Epidermal melanocyte (primary cell): ENCODE measurements around the genes PGP and ZG16B.

DNA sequence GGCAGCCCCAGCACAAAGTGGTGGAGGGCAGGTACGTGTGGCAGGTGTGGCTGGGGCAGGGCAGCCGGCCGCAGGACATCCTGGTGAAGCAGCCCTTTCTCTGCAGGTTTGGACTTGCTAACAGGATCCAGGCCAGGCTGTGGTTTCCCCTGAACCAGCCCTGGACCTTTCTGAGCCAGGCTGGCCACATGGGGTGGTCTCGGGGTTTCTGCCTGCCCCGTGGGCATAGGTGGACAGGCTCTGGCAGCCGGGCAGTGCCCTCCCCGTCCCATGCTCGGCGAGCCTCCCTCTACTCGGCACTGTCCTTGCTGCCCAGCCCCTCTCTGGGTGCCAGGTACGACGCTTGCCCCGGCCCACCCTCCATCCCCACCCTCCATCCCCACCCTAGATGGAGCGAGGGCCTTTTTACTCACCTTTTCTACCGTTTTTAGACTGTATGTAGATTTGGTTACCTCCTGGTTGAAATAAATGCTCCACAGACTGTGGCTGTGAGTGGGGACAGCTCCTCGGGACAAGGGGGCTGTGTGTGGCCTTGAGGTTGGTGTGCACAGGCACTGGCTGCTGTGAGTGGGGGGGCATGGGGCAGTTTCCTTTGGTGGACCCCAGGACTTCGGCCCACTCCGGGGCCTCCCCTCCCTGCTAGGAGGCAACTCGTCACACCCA is 19.8 kb downstream of the CASKIN1 start:
- RRBS: 100% methylated on average over 3 of the region's 19 CpGs

GRCh38 chr16:2214515-2214918 is at the start of gene PGP:
TSS of gene PGP (minus strand) at chr16:2214840.
- RRBS: 3% methylated on average over 16 of the region's 69 CpGs

- RRBS: 98% methylated on average over 11 of the region's 36 CpGs
Observed at GRCh38 chr16:2228114-2229140, 5.0 kb downstream of the E4F1 start.

DNA sequence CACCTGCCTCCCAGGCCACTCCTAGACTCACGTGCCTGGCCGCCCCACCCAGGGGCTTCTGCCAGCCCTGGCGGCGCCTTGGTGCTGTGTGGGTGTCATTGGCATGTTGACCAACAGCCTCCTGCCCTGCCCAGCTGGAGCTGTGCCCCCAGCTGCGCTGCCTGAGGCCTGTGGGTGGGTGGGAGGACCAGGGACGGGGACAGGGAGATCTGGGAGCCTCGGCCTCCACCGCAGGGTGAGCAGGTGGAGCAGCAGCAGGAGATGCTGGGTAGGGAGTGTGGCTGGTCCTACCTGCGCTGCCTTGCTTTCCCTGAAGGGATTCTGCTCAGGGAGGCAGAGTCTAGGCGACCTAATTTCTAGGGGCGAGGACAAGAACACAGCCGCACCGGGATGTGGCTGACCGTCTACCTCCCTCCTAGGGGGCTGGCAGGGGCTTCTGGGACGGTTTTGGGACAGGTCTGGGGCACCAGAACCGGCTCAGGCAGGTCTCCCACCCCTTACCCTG is 379 bp upstream of the DNASE1L2 start:
- RRBS: 50% methylated on average over 4 of the region's 16 CpGs

- RRBS: no CpG with 5 or more reads among the region's 10 CpGs
Observed at GRCh38 chr16:2296511-2297015, 28.6 kb upstream of the RNPS1 start.

DNA sequence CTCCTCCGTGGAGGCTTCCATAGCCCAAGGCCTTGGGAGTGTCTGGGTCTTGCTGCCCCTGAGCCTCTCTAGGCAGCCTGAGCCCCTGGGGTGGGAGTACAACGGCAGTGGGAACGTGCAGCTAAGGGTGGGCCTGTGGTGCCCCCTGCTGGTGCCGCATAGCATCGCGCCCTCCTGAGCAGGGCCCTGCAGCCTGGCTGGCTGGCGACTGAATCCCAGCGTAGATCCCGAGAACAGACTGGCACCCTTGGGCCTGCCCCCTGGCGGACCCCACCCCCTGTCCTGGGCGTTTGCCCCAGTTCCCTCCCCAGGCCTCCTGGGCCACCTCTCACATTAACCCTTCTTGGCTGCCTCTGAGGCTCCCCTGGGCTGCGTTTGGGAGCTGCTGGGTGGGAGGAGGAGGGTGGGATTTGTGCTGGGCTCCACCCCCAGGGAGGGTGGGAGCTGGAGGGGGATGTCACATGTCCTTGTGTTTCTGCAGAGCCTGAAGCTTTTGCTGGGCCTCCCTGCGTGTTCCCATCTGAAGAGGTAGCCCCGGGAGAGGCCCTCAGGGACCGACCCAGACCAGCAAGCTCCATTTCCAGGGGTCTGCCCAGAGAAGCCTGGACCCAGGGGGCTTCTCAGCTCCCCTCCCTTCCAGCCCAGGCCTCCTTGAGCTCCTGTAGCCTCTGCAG is 12.4 kb upstream of the ATP6V0C start:
- RRBS: no CpG with 5 or more reads among the region's 15 CpGs

- RRBS: no CpG with 5 or more reads among the region's 20 CpGs
Observed at GRCh38 chr16:2511297-2511777, 2.4 kb upstream of the ATP6V0C start.

DNA sequence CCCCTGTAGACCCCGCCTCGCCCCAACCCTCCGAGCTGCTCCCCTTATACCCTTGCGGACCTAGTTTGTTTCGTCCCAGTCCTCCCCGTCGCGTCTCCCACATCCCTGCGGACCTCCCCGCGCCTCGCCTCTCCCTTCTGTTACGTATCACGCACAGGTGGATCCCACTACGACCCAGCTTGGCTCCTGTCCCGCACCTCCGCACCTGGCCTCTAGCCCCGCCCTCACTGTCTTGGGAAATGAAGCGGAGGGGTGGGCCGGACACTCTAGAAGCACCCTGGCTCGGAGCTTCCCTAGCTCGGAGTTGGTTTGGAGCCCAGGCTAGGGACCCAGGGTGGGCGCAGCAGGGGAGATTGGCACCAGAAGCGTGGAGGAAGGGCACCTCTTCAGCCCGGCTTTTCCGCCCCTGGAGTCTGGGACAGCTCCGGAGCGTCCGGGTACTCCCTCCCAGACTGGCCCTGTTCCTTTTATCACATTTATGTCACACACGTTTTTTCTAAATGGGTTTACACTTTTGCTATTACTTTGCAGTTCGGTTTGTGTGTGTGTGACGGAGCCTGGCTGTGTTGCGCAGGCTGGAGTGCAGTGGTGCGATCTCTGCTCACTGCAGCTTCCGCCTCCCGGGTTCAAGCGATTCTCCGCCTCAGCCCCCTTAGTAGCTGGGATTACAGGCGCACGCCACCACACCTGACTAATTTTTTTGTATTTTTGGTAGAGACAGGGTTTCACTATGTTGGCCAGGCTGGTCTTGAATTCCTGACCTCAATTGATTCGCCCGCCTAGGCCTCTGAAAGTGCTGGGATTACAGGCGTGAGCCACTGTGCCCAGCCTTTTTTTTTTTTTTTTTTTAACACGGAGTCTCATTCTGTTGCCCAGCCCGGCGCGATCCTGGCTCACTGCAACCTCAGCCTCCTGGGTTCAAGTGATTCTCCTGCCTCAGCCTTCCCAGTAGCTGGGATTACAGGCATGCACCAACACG is 1.5 kb upstream of the CEMP1 start:
- RRBS: no CpG with 5 or more reads among the region's 48 CpGs

- RRBS: no CpG with 5 or more reads among the region's 16 CpGs
Observed at GRCh38 chr16:2551336-2551827, 13.6 kb downstream of the PDPK1 start.

- RRBS: no CpG with 5 or more reads among the region's 20 CpGs
Observed at GRCh38 chr16:2598192-2598809, 60.5 kb downstream of the PDPK1 start.

GRCh38 chr16:2602445-2602748 is 64.6 kb downstream of the PDPK1 start:
- RRBS: no CpG with 5 or more reads among the region's 4 CpGs

- RRBS: 68% methylated on average over 8 of the region's 33 CpGs
Observed at GRCh38 chr16:2691859-2693081, 9.9 kb downstream of the KCTD5 start.

DNA sequence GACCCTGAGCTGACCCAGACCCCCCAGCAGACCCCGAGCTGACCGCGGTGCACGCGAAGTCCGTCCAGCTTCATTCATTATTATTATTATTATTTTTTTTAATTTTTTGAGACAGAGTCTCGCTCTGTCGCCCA is 280 bp upstream of the PRSS27 start:
- RRBS: no CpG with 5 or more reads among the region's 8 CpGs

- RRBS: no CpG with 5 or more reads among the region's 6 CpGs
Observed at GRCh38 chr16:2739273-2740150, 12.9 kb upstream of the SRRM2 start.

DNA sequence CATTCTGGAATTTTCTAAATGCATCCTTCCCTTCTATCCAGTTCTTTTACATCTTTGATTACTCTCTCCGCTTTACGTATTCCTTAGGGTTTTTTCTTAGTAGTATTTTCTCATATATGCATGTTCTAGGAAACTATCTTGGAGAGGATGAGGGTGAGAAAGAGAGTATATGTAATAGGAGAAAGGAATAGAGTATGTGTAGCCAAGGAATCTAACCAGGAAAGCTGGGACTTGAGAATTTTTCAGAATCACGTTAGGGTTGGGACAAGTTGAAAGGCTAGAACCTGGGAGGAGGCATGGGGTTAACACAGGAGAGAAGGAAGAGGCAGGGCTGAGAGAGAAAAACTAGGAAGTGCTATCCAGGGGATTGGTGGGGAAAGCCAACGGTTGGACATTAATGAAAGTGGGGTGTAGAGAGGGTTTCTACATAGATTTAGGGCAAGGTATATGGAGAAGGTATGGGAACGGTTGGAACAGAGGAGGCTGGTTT is 2.6 kb downstream of the SRRM2 start:
- RRBS: no CpG with 5 or more reads among the region's 5 CpGs

GRCh38 chr16:2762337-2762812 is 9.9 kb downstream of the SRRM2 start:
- RRBS: 100% methylated on average over 2 of the region's 25 CpGs

- RRBS: 72% methylated on average over 10 of the region's 34 CpGs
Observed at GRCh38 chr16:2829538-2830568, at the start of gene ZG16B. TSS of gene ZG16B (plus strand) at chr16:2830303.

- RRBS: 29% methylated on average over 12 of the region's 37 CpGs
Observed at GRCh38 chr16:2842325-2842958, 12.3 kb downstream of the ZG16B start.

DNA sequence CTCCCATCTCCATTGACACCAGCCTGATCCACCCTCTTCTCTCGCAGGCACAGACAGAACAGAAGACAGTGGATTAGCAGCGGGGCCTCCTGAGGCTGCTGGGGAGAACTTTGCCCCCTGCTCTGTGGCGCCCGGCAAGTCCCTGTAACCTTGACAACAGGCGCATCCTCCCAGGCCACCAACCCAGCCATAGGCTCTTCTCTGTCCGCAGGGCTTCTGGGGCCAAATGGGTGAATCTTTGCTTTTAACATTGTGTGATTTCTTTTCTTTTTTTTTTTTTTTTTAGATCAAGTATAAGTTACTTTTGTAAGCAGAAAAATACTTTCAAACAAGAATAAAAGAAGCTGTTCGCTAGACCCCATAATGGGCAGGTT is 12.7 kb upstream of the FLYWCH1 start:
- RRBS: no CpG with 5 or more reads among the region's 7 CpGs

DNA sequence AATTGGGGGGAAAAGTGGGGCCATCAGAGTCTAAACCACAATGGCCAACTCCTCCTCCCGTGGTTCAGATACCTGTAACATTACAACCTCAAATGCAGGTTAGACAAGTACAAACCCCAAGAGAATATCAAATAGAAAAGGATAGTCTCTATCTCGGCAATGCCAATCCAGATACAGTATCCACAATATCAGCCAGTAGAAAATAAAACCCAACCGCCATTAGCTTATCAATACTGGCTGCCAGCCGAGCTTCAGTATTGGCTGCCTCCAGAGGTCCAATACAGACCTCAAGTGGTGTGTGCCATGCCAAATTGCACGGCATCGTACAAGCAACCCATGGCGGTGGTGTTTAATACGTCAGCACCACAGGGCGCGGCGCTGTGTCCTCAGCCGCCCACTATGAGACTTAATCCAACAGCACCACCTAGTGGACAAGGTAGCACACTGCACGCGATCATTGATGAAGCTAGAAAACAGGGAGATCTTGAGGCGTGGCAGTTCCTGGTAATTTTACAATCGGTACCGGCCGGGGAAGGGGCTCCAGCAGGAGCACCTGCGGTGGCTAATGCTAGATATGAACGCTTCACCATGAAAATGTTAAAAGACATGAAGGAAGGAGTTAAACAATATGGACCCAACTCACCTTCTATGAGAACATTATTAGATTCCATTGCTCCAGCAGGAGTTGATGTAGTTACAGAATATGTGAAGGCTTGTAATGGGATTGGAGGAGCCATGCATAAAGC is 15.2 kb downstream of the FLYWCH1 start:
- RRBS: no CpG with 5 or more reads among the region's 20 CpGs